Rectum (tissue), 1 donor: ENCODE data around the genes IFNA5, IFNA2, C9orf72, ACO1 and TAF1L.

DNA sequence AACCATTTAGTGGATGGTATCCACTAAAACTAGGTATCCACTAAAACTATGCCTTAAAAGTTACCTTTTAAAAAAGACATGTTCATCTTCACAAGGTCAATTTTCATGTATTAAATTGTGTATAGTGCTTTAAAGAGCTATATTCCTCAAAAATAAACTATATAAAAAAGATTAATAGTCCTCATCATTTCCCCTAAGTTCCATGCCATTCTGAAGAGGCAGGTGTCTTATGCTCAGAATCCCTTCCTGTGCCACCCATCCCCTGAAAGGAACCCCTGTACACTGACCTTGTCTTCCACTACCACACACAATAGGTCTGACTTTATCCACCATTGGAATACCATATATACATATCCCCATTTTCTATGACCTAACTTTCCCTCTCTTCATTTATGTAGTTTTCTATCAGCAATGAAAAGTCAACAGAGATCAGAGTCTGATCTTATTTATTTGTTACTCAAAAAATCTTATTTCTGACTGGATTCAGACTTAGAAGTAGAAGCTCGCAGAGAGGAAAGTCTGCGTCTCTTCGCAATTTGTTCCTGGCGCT lies 4.1 kb downstream of the RPS6 start:
- PRO-cap = no peak

DNA sequence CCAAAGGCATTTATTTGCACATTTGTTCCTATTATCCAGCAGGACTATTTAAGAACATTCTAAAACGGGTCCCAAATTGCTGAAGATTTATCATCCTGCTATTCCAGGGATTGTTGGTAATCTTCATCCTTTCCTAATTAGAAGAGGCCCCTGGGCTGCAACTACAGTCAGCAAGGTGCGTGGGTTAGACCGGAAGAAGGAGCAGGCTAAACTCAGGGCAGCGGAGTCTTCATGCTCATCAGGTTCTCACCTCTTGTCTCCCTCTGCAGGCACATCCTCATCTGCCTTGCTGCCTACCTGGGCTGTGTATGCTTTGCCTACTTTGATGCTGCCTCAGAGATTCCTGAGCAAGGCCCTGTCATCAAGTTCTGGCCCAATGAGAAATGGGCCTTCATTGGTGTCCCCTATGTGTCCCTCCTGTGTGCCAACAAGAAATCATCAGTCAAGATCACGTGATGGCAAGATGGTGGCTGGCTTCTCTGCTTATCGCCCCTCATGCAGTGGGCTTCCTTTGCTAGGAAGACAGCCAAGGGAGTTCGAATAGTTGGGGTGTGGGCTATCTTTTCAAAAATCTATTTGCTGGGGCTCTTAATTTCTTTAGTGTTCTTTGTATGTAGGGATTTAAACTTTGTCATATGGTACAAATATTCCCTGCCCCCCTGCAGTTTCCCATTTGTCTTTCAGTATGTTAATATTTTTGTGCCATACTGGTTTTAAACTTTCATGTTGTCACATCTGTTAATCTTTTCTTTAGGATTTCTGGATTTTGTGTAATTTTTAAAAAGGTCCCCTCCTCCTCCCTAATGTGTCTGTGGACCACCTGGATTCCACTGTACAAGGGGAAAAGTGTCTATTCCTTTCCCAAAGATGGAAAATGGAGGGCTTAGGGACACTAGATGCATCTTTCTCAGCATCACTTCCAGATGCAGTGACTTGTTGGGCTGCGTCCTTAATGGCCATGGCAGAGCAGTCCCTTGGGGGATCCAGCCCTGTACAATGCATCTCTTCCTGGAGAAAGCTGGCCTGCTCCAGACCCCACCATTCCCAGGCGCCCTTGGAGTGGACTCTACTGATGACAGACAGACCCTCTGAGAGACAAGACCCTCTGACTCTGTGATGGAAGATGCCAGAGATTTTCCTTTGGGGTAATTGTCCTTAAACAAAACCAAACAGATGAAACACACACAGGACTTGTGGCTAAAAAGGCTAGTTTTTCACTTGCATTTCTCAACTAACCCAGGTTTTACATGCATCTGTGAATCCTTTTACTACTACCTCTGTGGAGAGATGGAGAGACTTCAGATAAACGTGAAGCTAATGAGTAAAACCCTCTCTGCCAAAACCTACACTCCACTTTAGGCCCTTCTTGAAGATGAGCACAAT lies 41.9 kb downstream of the ACER2 start:
- PRO-cap = no peak

GRCh38 chr9:20449613-20450172 lies 172.6 kb downstream of the MLLT3 start:
- PRO-cap = no peak

DNA sequence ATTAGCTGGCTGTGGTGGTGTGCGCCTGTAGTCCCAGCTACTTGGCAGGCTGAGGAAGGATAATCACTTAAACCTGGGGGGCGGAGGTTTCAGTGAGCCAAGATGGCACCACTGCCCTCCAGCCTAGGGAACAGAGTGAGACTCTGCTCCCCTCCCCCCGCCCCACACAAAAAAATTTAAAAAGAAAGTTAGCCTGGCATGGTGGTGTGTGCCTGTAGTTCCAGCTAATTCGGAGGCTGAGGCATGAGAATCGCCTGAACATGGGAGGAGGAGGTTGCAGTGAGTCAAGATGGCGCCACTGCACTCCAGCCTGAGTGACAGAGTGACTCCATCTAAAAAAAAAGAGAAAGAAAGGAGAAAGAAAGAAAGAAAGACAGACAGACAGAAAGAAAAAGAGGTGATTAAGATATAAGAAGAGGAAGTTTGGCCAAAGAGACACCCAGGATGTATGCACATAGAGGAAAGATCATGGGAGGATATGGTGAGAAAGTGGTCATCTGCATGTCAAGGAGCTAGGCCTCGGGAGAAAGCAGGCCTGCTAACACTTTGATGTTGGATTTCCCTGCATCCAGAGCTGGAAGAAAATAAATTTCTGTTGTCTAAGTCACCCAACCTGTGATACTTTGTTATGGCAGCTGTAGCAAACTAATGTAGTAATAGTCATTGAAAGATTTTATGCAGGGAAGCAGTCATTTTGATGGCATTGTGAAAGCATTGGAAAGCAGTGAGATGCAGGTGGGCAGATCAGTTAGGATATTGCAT lies 24.8 kb upstream of the FOCAD start:
- PRO-cap = no peak

- PRO-cap = no peak
These were observed 30.3 kb downstream of the HACD4 start for GRCh38 chr9:21001130-21001476.

GRCh38 chr9:21305056-21305676 lies at the start of gene IFNA5:
Gene IFNA5, minus strand, starts transcription at chr9:21305313.
- PRO-cap = no peak

GRCh38 chr9:21385310-21385750 lies at the start of gene IFNA2:
Gene IFNA2, minus strand, starts transcription at chr9:21385398.
- PRO-cap = no peak

- PRO-cap = no peak
These were observed 9.9 kb downstream of the MTAP start for GRCh38 chr9:21812200-21812868.

DNA sequence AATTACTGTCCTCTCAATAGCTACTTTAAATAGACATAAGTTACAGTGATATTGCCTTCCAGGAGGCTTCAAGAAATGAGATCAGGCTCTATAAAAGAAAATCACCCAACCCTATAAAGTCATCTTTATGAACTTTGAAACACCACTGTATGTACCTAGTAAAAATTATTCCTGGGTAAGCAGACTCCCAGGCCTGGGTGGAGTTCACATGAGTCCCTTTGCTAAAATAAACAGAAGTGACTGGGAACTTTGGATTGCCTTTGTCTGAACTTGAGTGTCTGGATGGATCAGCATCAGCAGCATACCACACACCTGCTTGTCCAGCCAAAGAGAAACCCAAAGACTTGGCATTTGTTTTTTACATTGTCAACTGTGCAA lies 79.5 kb upstream of the CDKN2B start:
- PRO-cap = bidirectional peak, plus-strand start at position 273 of the sequence, minus-strand start at position 70 of the sequence

- PRO-cap = unidirectional peak, minus-strand start at chr9:23820813
These were observed 5.4 kb downstream of the ELAVL2 start for GRCh38 chr9:23820423-23821188.

- PRO-cap = bidirectional peak, plus-strand start at chr9:27371729, minus-strand start at chr9:27371426
These were observed 74.3 kb upstream of the EQTN start for GRCh38 chr9:27371179-27371627.

DNA sequence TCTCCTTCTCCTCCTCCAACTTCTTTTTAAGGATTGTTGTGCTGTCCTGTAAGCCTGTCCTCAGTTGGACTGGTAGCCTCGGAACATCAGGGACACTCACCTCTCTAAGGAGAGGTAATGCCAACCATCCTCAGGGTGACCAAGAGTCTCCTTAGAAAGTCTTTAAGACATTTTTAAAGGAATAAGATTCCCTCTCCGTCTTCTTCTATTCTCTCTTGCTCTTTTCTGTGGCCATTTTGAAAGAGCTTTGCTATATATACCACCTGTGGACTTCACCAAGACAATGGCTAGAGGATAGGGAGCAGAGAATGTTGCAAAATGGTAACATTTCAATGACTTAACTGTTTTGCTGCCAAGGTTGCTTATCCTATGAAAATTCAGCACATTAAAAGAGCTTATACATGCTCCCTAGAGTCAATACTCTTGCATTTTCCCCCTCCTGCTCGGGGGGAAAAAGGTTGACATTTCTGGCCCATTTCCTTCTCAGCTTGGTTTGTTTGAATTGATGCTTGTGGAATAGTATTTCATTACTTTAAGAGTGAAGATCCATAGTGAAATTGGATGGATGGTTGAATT lies 1.0 kb downstream of the IFNK start:
- PRO-cap = no peak

DNA sequence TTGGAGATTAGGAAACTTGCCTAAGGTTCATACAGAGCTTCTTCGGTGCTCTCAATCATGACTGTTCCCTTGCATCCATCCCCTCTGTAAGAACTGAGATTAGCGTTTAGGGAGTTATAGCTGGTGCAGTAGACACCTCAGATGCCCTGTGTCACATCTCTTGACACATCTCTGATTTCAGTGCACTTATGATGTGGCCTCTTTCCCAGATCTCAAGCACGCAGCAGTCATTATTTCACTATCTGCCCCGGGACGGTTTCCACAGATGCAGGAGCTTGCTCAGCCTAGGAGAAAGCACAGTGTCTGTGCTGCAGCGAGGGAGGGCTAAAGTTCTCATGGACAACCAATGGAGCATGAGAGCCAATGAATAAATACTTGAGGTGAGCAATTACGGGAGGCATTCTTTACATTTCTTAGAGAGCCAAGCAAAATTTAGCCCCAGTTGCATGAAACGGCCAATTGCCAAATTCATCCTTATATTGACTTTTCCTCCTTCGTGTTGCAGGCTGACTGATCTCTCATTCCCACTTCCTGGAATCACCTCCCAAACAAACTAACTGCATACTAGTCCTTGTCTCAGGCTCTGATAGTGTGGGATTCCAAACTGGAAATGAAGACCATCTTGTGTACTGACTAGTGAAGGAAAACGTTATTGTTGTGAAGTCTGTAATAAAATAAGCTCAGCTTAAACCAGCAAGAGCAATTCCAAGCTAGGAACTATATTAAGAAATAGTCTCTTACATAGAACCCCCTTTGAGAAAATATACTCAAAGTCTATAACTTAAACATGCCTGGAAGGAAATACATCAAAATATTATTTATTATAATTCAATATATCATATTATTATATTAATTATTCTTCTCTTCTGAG lies 7.5 kb upstream of the MOB3B start:
- PRO-cap = no peak

DNA sequence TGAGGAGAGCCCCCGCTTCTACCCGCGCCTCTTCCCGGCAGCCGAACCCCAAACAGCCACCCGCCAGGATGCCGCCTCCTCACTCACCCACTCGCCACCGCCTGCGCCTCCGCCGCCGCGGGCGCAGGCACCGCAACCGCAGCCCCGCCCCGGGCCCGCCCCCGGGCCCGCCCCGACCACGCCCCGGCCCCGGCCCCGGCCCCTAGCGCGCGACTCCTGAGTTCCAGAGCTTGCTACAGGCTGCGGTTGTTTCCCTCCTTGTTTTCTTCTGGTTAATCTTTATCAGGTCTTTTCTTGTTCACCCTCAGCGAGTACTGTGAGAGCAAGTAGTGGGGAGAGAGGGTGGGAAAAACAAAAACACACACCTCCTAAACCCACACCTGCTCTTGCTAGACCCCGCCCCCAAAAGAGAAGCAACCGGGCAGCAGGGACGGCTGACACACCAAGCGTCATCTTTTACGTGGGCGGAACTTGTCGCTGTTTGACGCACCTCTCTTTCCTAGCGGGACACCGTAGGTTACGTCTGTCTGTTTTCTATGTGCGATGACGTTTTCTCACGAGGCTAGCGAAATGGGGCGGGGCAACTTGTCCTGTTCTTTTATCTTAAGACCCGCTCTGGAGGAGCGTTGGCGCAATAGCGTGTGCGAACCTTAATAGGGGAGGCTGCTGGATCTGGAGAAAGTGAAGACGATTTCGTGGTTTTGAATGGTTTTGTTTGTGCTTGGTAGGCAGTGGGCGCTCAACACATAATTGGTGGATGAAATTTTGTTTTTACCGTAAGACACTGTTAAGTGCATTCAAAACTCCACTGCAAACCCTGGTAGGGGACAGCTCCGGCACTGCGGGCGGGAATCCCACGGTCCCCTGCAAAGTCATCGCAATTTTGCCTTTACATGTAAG lies at the start of gene C9orf72:
TSS of gene C9orf72 (minus strand) at position 138 of the 900 bp plus-strand sequence.
- PRO-cap = bidirectional peak, plus-strand start at position 212 of the sequence, minus-strand start at position 103 of the sequence; bidirectional peak, plus-strand start at position 634 of the sequence, minus-strand start at position 458 of the sequence

GRCh38 chr9:29532784-29533124 lies 319.4 kb upstream of the LINGO2 start:
- PRO-cap = unidirectional peak, minus-strand start at chr9:29533066

DNA sequence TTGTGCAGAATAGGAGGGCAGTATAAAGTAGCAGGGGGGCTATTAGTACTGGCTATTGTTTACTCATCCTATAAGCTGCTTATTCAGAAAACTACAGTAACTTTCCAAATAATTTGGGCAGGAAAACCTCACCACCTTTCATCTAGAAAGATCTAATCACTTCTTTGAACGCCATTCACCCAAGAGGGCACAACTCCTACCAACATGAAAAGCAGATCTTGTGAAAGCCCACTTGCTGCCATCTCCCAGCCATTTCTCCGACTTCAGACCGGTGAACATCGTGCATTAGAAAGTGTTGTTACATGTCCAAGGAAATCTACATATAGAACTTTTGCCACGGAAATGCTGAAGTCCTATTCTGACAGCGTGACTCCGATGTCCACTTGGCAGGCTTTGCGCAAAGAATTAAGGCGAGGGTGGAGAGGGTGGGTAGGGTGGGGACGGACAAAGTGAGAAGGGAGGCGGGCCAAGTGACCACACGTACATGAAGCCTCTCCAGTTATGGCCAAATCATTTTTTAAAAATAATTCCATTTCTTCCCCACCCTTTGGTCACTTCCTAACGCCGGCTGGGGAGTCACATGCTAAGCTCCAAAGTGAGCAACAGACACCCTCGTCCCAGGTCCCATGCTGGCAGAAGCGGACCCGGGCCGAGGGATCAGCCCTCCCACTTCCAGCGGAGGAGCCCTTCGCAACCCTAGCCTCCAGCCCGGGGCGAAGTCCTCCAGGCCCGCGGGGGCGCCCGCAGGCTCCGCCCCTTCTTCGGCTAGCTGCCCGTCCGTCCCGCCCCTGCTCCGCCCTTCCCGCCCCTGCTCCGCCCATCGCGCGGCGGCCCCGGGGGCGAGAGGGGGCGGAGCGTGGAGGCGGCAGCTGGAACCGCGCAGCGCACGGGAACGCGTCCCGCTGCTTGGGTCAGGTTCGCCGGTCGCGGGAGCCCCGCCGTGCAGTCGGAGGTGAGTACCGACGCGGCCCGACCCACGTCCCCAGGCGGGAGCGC lies at the start of gene ACO1:
TSS of gene ACO1 (plus strand) at position 860 of the 996 bp plus-strand sequence.
- PRO-cap = unidirectional peak, plus-strand start at position 452 of the sequence; bidirectional peak, plus-strand start at position 842 of the sequence, minus-strand start at position 698 of the sequence

GRCh38 chr9:32635451-32635768 lies at the start of gene TAF1L:
Gene TAF1L, minus strand, starts transcription at chr9:32635669.
- PRO-cap = no peak

GRCh38 chr9:32992308-32992753 lies 9.1 kb downstream of the APTX start:
- PRO-cap = no peak

GRCh38 chr9:33081019-33081746 lies 4.7 kb upstream of the SMU1 start:
- PRO-cap = no peak

DNA sequence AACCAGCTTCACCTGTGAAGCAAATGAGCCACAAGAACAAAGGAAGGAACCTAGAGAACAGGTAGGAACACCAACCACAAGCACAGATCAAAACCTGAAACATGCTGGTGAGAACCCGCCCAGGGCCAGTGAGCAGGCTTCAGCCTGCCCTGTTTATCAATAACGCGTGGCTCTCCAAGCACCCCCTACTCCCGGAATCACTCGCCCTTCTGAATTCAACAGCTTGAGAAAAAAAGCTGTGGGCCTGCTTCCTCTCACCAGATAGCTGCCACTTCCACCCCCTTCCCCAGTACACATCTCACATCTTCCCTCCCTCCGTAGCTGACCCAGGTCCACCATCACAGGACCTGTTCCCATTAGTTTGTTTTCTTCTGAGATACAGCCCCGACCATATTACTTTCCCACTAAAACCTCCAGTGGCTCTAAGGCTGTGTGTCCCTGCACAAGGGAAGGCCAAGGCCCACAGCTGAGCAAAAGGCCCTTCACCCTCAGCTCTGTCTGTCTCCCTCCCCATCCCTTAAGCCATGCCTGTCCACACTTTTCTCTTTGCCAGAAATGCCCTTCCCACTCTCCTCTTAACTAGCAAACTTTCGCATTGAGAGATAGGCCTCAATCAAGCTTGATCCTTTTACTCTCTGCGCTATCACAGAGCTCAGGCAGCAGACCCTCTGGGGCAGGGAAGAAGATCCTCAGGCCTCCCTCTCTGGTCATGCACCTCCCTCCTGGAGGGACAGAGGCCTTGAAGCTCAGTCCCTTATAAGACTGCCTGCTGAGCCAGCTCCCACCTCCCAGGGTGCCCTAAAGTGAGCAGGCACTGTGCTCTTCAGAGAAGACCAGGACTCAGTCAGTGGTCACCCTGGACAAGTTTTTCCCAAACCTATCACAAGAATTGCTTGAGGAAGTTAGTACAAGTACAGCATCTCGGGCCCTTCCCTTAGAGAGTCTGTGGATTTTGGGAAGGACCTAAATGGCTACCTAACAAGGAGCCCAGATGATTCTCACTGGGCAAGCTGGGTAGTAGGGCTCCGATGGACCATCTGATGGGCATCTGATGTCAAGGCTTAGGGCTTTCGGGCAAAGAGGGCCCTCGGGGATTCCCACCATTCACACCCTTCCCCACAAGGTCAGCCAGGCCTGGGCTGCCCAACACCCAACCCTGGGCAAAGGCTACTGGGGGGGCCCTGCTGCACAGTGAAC lies 30.0 kb downstream of the B4GALT1 start:
- PRO-cap = no peak